ENCODE data around the genes KIF13A and RNF144B.

DNA sequence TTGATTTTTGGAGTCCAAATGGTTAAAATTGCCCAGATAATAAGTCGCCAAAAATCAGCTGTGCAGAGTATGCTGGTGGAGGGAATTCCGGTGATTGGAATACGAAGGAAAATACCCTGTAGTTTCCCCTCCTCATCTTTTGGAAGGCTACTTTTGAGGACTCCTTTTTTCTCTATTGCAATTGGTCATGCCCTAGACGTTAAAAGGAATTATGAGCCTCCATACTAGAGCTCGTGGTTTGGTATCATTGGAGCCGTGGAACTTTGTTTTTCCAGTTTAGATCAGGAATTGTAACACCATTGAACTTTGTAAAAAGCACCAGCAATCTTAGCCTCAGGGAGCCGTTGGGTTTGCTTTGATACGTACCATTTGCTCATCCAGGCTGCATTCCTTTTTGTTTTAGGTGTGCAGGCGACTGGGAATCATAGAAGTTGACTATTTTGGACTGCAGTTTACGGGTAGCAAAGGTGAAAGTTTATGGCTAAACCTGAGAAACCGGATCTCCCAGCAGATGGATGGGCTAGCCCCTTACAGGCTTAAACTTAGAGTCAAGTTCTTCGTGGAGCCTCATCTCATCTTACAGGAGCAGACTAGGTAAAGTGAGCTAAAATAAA, 1.4 kb downstream of the MYLIP start:
- PRO-cap = no peak

DNA sequence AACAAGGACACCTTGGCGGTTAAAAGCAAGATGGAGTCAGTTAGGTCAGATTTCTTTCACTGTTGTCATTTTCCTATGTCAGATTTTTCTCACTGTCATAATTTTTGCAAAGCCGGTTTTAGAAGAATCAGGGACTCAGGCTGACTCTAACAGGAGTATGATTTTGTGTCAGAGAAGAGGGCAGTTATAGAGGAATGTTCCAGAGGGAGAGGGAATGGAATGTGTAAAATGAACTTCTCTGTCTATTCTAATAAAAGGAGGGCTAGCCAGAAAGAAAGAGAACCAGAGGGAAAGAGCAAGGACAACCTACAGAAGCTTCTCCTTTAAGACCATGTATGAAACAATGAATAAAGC, 2.2 kb upstream of the GMPR start:
- PRO-cap = no peak

- PRO-cap = no peak
These were observed 175.1 kb downstream of the GMPR start for GRCh38 chr6:16413297-16413996.

DNA sequence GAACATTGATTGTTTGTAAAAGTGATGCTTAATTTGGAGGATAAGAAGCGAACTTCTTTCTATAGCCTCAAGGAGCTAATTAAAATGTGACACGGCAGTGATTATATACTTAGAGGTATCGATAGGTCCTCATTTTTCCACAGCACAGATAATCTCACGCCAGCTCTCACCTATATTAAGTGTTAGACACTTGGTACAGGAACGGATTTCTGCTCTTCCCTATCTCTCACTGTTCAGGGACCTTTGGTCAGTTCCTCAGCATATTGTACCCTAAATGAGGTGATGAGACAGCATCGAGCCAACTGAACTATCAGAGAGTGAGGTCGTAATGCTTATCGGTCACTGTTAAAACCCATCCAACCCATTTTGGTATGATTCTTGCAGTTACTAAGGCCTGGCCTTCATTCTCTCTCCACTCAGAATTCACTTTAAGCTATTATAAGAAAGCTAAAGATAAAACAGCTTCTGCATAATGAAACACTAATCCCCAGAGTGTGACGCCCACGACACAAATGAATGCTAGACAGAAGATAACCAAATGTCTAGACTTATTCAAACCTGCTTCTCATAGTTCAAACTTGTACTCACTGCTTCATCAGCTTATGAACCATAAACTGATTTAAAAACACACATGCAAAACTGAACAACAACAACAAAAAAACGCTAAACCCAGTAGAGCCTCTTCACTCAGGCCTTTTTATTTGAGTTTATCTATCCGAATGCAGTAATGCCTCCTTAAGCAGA, 175.8 kb downstream of the GMPR start:
- PRO-cap = no peak

DNA sequence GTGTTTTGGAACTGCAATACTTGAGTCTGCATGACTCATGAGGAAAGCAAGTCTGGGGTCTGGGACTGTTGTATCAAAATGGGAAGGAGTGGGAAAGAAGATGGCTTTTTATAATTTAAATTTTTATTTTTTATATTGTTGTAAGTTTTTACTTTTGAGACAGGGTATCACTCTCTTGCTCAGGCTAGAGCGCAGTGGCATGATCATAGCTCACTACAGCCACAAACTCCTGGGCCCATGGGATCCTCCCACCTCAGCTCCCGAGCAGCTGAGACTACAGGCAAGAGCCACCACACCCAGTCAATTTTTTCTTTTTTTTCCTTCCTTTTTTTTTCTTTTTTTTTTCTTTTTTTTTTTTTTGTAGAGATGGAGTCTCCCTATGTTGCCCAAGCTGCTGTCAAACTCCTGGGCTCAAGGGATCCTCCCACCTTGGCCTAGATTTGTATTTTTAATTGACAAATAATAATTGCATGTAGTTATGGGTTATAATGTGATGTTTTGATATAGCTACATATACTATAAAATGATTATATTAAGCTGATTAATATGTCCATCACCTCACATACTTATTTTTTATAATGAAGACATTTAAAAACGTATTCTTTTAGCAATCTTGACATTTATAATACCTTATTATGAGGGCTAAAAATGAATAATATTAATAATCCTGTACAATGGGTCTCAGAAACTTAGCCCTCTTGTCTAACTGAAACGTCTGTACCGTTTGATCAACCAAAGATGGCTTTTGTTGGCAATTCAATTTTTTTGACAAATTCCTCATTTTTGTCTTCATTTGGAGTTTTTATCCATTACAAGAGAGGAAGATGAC, 71.9 kb downstream of the ATXN1 start:
- PRO-cap = no peak

GRCh38 chr6:16700061-16701418, 60.7 kb downstream of the ATXN1 start:
- PRO-cap = unidirectional peak, minus-strand start at chr6:16700807

DNA sequence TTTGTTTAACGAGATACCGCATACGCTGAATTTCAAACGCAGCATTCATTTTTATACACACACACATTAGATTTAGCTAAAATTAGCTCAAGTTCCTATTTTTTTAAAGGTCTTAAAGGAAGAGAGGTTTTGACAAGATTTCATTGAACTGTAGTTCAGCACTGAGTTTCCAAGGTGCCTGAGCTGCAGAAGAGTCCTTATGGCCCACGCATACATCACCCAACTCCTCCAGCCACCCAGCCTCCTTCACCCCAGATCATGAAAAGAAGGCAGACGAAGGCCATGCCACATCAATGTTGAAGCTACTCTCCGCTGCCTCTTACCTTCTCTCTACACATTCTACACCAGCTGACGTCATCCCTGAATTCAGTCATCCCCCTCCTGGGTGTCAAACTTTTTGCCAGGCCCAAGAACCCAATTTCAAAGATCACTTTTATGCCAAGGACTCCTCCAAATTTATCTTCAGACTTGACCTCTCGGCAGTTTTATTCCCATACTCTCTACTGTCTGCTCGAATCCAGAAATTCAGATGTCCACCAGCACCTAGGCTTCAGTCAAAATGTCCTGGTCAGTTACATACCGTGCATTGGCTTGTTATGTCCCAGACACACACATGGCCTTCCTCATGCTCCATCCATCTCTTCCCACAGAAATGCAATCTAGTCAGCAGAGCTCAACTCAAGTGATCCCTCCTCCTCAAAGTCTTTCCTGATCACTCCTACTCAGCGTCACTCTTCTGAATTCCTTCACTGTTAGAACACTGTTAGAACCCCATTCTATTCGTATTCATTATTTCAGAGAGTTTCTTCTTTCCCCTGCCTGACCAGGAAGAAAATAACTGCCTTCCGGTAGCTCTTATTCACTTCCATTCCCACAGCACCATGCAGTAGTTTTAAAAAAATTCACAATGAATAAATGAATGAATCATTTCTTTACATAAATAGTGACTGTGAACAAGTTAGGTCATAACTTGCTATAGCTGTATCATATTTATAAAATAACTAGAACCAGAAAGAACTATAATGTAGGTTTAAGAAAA, 11.5 kb downstream of the ATXN1 start:
- PRO-cap = no peak

GRCh38 chr6:16758931-16759566, 2.2 kb downstream of the ATXN1 start:
- PRO-cap = no peak

DNA sequence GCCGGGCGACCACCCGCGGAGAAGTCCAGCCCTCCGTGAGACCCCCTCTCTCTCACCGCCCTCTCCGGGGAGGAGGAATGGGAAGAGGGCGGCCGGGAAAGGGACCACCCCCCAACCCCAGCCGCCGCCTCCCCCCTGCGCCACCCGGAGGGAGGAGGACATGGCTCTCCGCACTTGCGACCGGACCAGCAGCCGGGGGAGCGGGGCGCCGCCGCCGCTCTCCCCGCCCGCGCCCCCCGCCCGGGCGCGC, 639 bp downstream of the ATXN1 start:
- PRO-cap = bidirectional peak, plus-strand start at position 188 of the sequence, minus-strand start at position 72 of the sequence

- PRO-cap = no peak
These were observed 11.4 kb upstream of the RBM24 start for GRCh38 chr6:17269864-17270145.

DNA sequence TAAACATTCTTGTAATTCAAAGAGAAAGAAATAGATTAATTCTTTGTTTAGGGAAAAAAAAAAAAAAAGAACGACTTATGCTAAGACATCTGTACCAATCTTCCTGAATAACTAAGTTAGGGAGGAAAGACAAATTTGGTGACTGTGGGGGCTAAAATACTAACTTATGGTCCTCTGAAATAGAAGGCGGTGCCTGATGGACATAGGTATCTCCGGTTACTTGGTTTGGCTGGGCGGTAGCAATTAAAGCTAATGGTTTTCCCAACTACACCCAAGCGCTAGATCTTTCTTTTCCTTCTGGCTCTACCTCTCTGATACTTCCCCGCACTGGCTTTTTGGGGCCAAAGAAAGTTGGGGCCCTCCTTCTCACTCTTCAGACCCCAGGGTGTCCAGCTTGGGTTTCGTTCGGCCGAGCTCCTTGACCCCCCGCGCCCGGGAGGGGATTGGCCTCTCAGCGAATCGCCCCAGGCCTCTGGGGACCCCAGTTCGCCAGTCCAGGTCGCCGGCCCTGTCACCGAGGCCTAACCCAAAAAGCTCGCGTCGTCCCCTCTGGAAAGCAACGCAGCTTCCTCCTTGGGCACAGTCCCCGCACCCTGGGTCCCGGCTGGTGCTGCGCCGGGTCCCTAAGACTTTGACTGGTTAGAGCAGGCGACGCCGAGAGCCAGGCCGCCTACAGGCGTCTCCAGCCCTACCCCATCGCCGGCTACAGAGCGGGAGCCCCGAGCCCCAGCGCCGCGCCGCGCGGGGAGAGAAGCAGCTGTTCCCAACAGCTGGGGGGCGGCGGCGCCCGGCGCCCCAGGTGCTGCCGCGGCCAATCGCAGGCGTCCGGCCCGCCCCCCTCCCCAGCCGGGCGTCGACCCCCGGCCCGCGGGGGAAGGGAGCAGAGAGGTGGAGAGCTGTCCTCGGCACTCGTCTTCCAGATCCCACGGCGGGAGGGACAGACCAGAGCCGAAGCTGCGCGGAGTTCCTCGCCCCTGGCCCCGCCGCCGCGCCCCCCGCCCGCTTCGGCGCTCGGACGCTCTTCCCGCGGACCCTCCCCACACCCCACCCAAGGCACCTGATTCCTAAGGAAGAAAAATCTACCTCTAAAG, 709 bp upstream of the RBM24 start:
- PRO-cap = no peak

DNA sequence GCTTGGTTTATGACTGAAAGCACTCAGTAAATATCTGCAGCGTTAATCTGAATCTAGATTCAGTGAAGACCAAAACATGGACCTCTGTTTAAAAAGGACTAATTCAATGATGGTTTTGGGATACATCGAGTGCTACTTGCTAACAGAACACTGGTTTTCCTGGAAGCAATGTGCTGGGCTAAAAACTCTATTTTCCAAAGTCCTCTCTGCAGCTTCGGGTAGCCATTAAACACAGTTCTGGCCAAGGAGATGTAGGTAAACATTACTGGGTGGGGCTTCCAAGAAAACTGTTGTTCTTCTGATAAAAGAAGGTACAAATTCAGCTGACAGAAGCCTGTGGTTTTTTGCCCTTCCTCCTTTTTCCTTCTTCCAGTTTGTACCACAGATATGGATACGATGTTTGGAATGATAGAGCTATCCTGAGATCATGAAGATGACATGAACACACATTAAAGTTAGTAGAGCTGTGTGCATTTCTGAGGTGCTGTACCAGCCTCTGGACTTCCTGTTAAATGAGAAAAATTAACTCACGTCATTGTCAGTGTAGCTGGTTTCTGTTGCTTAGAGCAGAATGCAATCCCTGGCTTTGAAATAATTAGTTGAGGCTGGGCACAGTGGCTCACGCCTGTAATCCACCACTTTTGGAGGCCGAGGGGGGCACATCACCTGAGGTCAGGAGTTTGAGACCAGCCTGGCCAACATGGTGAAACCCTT, 136.6 kb upstream of the NUP153 start:
- PRO-cap = no peak

DNA sequence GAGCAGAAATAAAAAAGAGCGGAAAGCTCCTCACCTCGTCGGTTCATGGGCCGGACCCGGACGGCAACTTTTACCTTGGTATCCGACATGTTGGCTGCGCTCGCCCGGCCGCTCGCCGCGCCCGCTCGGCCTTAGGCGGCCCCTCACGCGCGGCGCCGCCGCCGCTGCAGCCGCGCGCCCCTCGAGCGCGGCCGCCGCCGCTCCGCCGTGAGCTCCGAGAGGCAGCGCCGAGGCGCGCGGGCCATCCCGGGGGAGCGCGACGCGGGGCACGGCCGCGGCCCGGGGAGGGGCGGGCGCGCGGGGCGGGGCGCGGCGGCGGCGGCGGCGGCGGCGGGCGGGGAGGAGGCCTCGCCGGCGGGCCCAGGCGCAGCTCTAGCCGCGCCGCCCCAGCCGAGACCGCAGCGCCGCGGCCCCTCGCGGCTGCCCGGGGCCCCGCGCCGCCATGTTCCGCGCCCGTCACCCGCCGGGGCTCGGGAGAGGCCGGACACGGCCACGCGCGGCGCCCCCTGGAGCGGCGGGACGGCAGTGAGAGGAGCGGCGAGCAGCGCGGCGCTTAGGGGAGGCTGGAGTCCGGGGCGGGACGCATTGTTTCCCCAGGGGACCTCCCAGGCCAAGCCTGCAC, at the start of gene KIF13A:
Gene KIF13A (minus strand): TSS at position 261 of the 622 bp plus-strand sequence.
- PRO-cap = bidirectional peak, plus-strand start at position 389 of the sequence, minus-strand start at position 238 of the sequence; bidirectional peak, plus-strand start outside the sequence, minus-strand start at position 527 of the sequence

- PRO-cap = bidirectional peak, plus-strand start at chr6:18156284, minus-strand start at chr6:18156103
These were observed 785 bp downstream of the KDM1B start for GRCh38 chr6:18155763-18156650.

GRCh38 chr6:18329741-18330085, 57.4 kb upstream of the RNF144B start:
- PRO-cap = no peak

GRCh38 chr6:18330386-18331243, 56.5 kb upstream of the RNF144B start:
- PRO-cap = no peak

DNA sequence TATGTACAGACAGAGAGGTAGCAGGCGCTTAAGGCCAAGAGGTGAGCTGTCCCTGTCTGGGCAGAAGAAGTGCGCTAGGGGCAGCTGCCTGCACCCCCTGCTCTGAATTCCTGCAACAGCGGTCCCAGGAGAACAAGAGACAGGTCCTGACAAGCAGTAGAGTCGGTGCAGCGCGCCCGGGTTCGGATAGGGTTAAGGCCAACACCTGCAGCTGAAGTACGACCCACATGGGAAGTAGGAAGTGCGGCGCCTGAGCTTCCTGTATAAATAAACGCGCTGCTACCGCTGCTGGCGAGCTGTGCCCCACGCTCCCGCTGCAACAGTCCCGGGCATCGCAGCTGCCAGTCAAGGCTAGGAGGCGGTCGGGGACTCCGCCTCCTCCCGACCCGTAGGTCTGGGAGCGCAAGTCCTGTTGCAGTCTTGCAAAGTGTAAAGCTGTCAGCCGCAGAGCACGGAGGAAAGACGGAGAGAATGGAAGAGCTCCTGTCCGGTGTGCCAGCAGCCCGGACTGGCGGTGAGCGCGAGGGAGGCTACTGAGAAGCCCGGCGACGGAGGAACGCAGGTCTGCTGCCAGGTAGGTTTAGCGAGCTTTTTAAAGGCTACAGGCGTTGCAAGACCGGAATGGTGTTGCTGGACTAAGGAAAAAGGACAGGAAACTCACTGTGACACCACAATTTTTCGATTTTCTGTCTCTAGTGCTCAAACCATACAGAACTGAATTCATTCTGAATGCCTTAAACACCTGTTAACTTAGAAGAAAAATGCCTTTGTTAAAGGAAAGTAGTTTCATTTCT, at the start of gene RNF144B:
Gene RNF144B (plus strand): TSS at position 294 of the 794 bp plus-strand sequence.
- PRO-cap = bidirectional peak, plus-strand start at position 294 of the sequence, minus-strand start at position 324 of the sequence; bidirectional peak, plus-strand start at position 445 of the sequence, minus-strand start at position 510 of the sequence

DNA sequence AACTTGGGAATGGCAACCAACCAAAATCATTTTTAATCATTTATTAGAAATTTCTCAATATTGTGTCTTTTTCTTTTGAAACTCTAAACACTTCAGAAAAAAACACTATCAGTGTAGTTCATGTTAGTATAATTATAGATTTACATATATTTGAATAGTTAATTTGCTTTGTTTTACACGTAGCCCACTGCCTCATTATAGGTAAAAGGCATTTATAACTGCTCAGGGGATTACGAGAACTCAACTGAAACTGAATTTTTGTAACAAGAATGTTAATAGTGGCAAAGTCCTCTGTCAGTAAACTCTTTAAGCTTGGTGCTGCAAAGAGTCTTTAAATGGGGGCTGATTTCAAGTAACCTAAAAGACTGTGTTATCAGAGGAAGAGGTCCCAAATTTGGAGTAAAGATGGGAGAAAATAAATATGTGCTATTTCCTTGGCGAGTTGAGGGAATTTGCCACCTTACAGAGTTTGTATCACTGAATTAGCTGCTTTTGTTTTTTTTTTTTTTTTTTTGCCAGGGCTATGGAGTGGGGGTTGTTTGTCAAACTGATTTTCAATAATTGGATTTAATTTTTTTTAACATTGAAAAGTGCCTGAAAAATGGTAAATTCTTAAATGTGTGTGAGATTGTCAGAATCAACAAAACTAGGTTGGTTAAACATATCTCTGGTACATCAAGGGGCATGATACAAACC, 79.9 kb downstream of the RNF144B start:
- PRO-cap = no peak

DNA sequence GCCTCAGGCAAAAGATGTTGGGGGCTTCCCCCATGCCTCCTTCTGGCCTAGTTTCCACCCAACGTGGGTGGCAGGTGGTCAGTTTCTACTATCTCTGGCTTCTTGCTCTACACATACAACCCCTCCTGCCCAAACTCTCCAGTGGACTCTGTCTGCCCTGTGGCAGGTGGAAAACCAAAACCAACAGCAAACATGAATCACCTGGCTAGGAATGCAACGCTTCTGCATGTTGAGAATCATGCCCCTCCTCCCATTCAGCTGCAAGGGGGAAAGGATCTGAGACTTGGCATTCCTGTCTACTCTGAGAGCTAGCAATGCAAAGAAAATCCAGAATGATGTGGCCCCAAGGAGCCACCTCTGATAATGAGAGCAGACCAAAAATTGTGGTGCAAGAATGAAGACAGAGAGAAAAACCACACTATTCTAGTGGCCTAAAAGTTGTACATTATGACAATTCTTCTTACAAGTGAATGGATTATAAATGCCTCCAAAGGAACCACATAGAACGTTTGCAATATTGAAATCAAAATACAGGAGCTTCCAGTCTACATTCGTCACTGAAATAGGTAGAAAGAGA, 94.6 kb downstream of the MBOAT1 start:
- PRO-cap = no peak

- PRO-cap = no peak
These were observed 43.1 kb downstream of the MBOAT1 start for GRCh38 chr6:20169126-20169680.

All from bronchus (tissue), 1 donor.